Myometrial cell (primary cell): ENCODE measurements around a stretch of chr2.

GRCh38 chr2:106159608-106160208 lies 34.4 kb downstream of the UXS1 start:
- RAMPAGE, long total RNA: no peak

DNA sequence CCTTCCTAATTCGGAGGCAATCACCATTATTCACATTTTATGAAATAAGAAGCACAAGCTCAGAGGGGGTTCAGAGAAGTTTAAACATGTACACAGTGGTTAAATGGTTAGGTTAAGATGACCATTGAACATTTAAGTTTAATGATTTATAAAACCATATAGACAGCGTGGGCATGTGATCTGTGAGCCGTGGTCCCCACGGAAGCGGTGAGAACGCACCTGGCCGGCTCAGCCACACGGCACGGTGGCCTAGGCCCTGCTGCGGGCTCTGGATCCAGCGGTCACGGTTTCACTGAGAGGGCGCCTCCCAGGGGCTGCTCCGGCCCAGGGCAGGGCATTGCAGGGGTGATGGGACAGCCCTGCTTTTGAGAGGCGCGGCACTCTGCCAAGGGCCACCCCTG lies 125.0 kb downstream of the RGPD3 start:
- RAMPAGE, long total RNA: no peak

GRCh38 chr2:106383050-106383459 lies 85.2 kb downstream of the RGPD3 start:
- RAMPAGE, long total RNA: no peak

GRCh38 chr2:106492883-106493531 lies 5.8 kb downstream of the CD8B2 start:
- RAMPAGE, long total RNA: no peak

- RAMPAGE, long total RNA: no peak
Measured at GRCh38 chr2:106582480-106582923, 95.3 kb downstream of the CD8B2 start.

GRCh38 chr2:107385359-107385724 lies 441.4 kb upstream of the RGPD4 start:
- RAMPAGE, long total RNA: no peak

DNA sequence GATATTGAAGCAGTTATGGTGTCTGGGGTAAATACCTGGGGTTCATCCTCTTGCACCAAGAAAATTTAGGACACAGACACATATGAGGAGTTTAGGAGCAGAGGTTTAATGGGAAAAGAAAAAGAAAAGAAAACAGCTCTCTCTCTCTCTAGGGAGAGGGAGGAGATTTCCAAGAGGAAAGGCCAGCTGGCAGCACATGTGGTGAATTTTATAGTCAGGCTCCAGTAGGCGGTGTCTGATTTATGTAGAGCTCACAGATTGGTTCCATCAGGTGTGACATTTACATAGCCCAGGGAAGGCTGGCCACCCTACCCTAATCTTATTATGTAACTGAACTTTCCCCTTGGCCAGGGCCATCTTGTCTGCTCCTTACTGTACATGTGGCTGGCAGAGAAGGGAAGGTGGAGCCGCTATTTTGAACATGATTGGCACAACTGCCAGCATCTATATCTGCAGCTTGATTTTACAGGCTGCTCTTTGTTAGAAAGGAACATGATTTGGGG lies 297.5 kb upstream of the RGPD4 start:
- RAMPAGE, long total RNA: no peak

DNA sequence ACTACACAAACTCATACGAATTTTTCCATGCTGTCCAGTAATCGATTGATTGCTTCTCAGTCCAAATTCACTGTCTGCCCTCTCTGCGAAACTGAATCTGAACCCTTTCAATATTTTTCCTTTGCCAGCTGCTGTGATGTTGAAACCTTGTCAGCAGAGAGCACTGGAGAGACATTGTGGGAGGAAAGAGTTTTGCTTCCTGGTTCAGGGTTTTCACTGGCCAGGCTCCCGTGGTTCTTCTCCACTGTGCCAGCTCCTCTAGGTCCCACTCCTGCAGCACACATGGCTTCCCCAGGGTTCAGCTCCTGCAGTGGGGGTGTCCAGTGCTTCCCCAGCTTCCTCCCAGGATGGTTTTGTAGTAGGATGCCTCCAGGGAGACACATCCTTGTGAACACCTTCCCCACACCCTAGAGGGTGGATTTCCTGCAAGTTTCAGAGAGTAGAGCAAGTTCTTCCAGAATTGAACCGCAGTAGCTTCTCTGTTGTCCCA lies 24.0 kb upstream of the SULT1C3 start:
- RAMPAGE, long total RNA: no peak

- RAMPAGE, long total RNA: no peak
Measured at GRCh38 chr2:108267868-108268211, 20.9 kb upstream of the SULT1C2 start.

- RAMPAGE, long total RNA: no peak
Measured at GRCh38 chr2:108268687-108268886, 20.1 kb upstream of the SULT1C2 start.

DNA sequence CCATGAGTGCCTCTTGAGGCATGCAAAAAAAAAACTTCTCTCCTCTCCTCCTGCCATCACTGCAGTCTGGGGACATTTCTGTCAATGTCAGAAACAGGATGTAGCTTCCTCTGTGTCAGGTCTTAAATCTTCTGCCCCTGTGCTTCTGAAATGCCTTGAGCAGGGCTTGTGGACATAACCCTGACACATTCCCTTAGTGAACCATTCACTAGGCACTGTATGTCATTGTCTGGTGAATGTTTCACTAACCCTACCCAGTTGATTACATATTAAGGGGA lies 7.9 kb downstream of the SULT1C4 start:
- RAMPAGE, long total RNA: no peak

- RAMPAGE, long total RNA: no peak
Measured at GRCh38 chr2:108552951-108553750, 18.9 kb downstream of the LIMS1 start.

DNA sequence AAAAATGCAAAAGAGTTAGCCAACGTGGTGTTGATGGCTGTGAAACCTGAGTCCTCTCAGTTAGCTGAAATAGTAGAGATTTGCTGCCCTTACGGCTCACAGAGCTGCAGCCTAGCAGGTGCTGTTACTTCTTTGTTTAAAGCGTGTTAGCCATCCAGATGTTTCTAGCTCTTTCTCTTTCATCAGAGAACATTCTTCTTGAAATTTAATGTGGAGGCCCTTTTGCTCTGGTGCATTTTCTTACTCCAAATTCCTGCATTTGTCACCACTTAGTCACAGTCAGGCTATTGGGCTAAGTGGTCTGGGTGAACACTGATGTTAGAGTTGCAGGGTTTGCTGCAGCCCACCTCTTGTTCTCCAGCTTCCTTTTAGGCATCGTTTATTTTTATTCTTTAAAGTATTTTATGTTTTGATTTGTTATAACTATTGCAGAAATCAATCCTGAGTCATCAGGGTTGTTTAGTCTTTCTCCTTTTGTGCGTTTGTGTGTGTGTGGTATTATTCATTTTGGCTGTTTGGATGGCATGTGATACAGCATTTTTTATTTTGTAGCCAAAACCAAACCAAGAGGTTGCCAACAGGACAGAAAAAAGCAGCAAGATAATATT lies 41.2 kb downstream of the LIMS1 start:
- RAMPAGE, long total RNA: no peak

DNA sequence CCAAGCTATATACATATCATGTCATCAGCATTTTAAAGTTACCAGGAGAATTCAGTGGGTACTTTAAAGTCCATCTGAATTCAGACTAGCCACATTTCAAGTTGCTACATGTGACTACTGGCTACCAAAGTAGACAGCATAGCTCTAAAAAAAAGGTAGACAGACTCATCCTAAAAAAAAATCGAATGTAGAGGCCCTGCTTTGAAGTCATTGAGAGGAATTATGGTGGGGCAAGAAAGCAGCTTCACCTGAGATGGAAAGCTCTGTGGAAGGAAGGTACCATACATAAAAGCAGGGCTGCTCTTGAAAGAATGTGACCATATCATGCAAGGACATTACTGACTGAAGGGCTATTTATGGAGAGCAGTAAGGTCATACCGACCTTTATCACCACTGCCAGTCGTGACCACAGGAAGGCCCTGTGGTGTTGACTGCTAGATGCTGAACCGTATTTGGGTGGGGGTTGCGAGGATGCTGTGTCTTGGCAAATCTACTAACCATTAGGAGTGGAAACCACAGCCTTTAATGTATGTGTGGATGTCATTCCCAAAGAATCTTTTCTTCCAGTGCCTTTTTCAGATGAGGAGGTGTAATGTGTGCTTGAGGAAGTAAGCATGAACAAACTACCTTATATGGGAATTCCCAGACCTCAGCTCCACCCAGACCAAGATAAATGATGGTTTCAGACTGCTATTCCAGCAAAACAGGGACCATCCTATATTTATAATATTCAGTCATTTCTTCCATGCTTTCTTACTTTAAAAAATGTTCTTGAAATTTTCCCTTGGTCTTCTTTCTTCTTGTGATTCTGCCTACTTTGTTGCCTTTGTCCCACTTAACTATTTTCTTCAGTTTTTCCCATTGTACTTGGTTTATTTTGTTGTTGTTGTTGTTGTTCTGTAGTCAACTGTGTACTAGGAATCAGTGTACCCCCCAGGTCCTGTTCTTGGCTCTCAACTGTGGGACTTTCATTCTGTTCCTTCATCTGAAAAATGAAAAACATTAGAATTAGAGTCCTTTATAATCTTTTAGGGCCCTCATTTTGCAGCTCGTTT lies 60.8 kb downstream of the LIMS1 start:
- RAMPAGE, long total RNA: no peak

DNA sequence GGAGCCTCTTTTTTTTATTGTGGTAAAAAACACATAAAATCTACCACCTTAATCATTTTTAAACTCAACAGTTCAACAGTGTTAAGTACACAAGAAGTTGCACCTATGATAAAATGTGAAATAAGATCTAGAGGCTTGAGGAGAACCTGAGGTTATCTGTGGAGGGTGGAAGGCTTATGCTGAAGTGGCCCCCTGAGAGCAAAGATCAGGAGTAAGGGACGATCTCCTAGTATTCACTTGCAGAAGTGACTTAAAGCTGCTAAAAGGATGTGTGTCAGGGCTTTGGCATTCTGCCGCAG lies 61.5 kb downstream of the LIMS1 start:
- RAMPAGE, long total RNA: no peak

DNA sequence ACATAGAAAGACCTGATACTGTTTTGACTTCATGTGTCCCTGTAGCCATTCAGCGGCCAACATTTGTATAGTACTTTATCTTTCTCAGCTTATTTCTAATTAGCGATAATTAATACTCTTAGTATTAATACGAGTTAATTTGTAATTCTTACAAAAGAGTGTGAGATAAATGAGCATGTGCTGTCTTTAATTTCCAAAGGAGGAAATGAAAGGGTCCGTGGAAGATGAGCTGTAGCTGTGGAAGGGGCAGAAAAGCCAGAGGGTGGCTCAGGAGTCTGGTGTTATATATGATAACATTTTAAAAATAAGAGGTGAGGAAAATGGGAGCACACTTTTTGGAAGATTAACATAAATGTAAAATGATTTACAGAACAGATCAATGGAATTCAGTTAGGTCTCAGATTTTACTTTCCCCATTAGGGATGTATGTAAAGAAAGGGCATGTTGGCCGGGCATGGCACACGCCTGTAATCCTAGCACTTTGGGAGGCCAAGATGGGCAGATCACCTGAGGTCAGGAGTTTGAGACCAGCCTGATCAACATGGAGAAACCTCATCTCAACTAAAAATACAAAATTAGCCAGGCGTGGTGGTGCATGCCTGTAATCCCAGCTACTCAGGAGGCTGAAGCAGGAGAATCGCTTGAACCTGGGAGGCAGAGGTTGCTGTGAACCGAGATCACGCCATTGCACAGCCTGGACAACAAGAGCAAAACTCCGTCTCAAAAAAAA lies 62.0 kb downstream of the LIMS1 start:
- RAMPAGE, long total RNA: no peak

GRCh38 chr2:108606868-108607488 lies 72.7 kb downstream of the LIMS1 start:
- RAMPAGE, long total RNA: no peak

DNA sequence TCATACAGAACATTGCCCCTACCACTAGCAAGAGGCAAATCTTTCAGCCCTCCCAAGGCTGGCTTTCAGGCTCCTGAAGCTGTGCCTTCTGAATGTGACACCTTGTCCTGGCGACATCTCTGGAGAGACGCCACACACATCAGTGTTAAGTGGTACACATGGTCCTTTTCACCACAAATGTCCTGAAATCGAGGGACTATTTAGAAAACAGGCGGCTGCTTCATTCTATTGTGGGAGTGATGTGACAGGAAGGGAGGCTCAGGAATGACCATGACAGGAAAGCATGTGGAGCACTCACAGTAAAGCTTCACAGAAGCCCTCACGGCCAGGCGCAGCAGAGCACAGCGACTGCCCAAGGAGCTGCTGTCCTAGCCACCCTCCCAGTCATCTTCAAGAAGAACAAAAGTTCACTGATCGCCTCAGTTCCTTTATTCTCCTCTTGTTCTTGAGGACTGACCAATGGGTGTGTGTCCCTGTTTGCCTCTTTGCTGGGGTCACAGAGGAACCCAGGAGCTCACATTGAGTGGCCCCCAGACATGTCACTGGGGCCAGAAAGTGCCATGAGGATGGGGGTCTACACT lies 84.7 kb upstream of the RANBP2 start:
- RAMPAGE, long total RNA: no peak

DNA sequence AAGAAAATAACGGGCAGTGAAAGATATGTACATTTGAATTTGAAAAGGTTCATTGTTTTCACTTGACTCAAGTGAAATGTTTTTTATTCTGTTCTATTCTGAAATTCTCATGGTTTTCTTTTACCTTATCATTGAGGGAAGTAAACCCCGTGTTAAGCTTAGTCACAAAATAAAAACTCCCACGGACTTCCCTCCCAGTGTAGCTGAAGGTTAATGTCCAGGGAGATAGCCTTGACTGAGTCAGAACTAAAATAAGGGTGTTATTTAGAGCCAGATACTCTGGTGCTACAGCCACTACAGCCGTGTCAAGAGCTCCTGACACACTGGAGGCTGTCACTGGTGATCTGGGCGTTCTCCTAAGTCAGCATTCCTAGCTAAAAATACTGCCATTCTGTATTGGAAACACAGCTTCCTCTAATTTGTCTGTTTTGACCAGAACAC lies 82.0 kb upstream of the RANBP2 start:
- RAMPAGE, long total RNA: no peak

DNA sequence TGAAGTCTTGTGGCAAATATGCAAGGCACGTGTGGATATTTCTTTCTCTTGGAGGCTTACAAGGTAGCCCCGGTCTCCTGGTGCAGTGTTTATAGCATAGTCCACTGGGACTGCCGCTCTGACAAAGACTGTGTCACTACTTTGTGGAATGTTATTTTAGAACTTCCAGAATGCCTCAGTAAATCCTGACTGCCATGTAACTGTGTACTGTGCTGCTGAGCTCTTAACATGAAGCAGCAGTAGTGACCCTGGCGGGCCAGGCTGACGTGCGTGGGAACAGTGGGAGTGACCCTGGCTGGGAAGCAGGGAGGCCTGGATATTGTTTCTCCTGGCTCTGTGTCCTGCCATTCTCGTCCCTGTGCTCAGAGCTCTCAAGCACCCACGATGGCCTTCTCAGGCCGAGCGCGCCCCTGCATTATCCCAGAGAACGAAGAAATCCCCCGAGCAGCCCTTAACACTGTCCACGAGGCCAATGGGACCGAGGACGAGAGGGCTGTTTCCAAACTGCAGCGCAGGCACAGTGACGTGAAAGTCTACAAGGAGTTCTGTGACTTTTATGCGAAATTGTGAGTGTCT lies 64.5 kb upstream of the RANBP2 start:
- RAMPAGE, long total RNA: no peak